Left lung (tissue), 1 donor: ENCODE measurements around the genes TIGAR, FGF23 and VWF.

DNA sequence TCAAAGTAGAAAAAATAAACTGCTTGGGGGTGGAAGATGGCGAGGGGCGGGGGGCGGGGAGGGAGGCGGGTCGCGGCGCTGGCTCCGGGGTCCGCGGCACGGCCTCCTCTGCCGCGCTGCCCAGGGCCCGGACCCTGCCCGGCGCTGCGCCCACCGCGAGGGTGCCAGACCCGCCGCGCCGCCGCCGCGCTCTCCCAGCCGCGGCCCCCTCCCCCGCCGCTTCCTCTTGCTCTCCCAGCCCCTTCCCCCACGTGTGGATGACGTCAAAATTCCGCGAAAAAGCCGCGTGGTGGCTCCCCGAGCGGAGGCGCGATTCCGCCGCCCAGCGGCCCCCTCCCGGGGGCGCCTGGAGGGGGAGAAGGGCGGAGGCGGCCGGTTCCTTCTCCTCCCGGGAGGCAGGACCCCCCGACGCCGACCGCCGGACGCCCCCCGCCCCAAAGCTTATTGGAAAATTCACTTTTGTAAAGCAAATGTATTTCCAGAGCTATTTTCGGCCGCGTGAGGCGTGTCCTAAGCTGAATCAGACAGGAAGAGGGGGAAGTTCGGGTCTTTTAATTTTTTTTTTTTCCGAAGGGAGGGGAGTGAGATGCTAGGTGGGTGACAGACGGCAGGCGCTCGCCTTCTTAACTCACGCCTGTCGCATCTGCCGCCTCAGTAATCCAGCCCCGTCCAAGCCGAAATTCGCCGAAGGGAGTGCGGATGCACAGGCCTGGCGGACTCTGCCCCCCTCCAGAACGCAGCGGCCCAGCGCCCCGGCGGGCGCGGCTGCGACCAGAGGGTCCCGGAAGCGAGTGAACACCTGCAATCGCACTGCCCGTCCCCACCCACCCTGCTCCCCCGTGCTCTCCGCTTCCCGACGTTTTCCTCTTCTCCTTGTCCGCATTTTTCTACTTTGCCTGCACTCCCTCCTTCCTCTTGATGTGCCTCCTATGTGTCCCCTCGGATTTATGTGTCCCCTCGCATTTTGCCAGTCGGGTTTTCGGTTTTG is 4.1 kb upstream of the CCND2 start:
- PRO-cap, result bidirectional peak, plus-strand start at position 276 of the sequence, minus-strand start at position 194 of the sequence; bidirectional peak, plus-strand start at position 732 of the sequence, minus-strand start at position 721 of the sequence

DNA sequence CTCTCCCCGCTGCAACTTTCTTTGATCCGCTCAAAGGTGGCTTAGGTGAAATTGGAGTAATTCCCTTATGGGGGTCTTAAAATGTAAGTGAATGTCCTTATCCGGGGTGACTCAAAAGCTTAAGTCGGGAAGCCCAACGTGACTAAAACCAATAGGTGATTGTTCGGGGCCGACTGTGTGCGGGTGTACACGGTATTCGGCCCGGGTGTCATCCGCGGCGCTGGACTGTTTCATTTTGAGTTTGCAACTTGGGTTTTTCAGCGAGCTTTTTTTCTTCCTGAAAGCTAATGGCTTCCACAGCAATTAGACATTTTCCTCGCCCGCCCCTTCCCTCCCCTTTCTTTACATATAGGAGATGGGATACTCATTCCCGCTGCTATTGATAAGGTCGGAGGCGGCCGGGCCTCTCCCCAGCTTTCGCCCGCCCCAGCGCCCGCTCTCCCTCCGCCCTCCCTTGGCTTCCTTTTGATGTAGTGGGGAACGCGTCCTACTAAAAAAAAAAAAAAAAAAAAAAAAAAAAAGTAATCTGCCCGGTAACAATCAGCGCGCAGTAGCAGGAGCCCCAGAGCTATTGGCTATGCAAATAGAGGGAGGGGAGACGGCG is 1.9 kb upstream of the CCND2 start:
- PRO-cap, result bidirectional peak, plus-strand start outside the sequence, minus-strand start at position 440 of the sequence

- PRO-cap, result no peak
Observed at GRCh38 chr12:4286280-4286497, 12.6 kb downstream of the CCND2 start.

DNA sequence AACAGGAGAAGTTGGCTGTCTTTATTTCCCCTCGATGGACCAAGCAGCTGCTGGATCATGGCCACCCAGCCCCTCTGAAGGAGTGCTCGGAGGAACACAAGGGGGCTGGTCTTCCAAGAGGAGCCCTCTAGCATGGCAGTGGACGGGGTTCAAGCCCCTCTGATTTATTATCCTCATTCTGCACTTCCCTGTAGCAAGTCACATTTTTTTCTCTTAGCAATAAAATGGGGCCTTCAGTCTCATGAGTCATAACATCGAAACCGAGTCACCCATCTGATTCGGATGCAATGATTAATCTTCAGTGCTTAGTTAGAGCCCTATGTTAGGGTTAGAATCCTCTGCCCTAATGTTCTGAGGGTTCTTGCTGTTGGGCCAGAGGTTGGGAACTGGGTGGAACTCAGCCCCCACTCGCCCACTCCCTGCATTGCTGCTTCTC is 14.2 kb downstream of the CCND2 start:
- PRO-cap, result no peak

GRCh38 chr12:4291005-4291268 is 17.4 kb downstream of the CCND2 start:
- PRO-cap, result no peak

GRCh38 chr12:4320858-4321952 is at the start of gene TIGAR:
Gene TIGAR, plus strand, starts transcription at chr12:4321213.
- PRO-cap, result bidirectional peak, plus-strand start at chr12:4321247, minus-strand start at chr12:4320951; unidirectional peak, plus-strand start at chr12:4321405

DNA sequence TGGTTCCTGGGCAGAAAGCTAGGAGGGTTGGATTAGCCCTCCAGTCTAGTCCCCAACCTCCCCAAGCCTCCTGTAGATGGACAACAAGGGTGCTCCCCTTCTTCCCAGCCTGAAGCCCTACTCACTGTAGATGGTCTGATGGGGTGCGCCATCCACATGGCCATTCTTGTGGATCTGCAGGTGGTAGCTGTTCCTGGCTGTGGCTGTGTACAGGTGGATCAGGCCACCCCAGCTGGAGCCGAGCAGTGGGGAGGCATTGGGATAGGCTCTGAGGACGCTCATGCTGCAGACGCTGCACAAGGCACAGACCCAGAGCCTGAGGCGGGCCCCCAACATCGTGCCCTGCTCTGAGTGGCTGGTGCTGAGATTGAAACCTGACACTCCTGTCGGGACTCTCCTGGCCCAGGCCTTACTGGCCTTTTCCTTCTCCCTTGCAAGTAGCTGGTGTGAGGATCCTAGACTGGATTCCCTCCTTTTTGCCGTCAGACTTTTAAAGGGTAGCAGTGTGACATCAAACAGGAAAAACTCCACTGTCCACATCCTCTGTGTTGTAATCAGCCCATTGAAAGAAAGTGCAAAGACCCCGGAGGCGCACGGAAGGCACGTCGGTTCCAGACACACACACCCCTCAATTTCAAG is at the start of gene FGF23:
FGF23 (minus strand) TSS at position 466 of the 639 bp plus-strand sequence.
- PRO-cap, result no peak

- PRO-cap, result no peak
Observed at GRCh38 chr12:5044244-5044484, 485 bp downstream of the KCNA5 start.

GRCh38 chr12:5114737-5115030 is 71.0 kb downstream of the KCNA5 start:
- PRO-cap, result no peak

GRCh38 chr12:5309499-5310230 is 122.2 kb upstream of the NTF3 start:
- PRO-cap, result no peak

- PRO-cap, result no peak
Observed at GRCh38 chr12:5430629-5431046, 1.3 kb upstream of the NTF3 start.

DNA sequence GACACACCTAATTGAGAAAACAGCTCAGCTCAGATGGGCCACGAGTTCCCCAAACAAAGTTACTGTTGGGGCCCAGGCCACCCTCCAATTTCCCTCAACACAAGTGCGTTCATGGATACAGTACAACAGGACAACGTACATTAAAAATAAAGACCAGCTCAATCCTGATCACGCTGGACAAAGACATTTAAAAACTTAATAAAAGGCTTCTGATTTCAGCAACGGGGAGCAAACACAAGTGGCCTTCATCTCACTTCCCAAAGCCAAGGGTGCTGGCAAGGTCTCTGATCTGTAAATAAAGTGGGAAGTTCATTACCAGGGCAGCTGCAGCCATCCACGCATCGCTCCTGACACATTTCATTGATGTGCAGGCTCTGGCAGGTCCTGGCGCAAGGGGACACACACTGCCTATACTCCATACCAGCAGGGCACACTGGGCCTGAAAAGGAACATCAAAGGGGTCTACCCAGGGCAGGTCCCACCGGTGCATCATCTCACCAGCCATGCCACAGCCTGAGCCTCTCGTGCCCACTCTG is 51.1 kb downstream of the VWF start:
- PRO-cap, result no peak

DNA sequence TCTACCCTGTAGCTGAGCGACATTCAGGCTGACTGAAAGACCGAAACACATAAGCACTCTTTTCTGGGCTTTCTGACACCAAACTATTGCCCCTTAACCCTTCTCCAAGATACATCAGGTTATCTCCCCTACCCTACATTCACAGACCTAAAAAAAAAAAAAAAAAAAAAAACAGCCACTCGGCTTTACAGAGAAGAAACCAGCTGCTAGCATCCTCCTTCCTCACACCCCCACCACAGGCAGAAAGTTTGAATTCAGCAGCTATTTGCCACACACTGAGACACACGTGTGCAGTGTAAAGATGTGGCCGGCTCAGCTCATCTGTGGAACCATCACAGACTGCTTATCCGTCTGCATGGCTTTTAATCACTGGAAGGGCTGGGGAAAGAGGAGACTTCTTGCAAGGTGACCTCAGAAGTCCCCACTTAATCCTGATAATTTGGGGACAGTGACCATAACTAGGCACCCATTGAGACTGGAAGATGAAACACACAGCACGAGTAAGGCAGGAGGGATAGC is 50.1 kb downstream of the VWF start:
- PRO-cap, result no peak

DNA sequence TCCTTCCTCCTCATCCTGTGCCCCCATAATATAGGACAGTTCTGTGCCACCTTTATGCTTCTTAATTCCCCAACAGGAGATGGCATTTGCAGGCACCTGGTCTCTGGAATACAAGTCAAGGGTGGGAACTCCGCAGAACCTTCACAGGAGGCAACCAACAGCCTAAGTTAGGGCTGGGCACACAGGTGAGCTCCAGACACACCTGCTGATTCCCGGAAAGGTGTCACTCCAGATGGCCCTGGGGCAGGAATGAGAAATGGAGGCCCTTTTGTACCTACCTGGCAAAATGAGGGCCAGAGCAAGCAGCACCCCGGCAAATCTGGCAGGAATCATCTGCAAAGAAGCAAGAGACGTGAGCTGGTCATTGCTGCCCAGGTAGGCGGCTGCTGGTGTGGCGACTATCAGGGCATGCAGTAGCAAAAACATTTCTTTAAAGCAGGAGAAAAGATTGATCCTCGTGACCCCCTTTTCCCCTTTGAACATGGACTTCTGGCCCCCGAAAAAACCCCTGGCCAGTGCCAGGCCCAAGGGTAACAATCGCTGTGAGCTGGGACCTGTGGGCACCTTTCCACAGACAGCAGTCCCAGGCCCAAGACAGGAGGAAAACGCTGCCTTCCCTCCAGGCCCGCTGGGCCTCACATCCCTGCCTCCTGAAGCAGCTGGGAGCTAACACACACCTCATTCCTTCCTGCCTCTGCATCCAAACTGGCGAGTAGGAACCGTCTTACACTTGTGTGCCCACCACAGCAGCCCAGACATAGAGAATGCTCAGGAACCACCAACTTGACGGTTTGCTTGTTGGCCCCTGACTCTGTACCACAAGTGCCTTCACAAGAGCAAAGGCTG is 1.4 kb downstream of the VWF start:
- PRO-cap, result no peak

DNA sequence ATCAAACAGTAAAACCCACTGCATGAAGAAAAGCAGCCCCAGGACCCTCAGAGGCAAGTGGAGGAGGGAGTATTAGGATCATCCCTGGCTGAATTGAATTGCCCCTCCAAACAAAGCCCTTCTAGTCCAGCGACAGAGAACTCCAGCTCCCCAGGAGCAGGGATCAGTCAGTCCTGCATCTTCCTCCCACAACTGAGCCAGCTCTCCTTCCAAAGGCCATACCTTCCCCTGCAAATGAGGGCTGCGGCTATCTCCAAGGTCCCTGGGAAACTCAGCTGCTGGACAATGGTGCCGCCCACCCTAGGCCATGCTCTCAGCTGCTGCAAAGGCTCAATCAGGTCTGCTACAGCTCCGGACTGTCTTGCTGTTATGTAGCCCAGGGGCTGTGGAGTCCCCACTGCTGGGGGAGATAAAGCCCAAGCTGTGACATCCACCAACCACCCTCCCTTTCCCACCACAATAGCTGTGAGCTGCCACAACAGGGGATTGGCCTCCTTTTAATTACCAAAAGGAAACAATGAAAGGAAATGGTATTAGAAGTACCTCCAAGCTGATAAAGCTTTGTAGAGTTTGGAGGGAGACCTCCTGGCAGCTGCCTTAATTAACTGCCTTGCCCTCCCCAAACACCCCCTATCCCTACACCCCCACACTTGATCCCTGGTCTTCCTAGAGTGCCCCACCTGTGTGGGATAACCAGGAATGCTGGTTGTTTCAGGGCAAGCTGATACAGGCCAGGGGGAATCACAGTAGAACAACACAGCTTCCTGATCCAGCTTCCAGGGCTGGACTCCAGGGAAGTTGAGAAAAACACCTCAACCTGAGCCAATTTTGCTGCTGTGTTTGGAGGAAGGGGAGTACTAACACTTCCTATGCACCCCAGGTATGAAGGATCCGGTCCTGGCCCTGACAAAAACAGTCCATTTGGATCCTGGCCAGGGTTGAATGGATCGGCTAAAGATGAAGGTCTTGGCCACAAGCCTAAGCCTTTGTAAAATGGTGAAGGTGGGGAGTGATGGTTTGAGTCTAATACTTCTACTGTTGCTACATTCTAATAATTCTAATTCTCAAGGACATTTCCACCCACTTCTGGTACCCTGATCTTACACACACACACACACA is at the start of gene VWF:
VWF (minus strand) TSS at position 472 of the 1,119 bp plus-strand sequence.
- PRO-cap, result unidirectional peak, minus-strand start at position 345 of the sequence

DNA sequence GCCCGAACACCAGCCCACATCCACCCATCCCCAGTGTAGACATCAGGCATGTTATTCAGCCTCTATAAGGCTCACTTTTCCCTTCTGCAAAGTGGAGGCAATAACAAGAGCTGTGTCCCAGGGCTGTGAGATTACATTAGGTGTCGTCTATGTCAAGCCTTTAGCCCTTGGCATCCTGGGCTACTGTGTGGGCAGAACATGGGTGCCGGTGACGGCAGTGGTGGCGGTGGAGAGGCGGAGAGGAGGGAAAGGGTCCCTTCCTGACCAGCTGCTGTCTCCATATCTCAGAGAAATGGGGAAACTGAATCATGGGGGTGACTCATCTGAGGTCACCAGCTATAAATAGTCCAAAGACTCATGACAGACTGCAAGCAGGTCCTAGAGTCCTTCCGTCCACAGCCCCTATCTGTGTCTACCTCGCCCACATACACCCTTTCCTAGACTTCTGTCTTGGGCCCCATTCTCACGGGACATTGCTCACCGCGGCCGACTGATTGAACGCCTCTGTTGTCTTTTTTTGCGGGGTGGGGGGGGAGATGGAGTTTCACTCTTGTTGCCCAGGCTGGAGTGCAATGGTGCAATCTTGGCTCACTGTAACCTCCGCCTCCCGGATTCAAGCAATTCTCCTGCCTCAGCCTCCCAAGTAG is 32.4 kb upstream of the CD9 start:
- PRO-cap, result bidirectional peak, plus-strand start at position 460 of the sequence, minus-strand start at position 254 of the sequence

DNA sequence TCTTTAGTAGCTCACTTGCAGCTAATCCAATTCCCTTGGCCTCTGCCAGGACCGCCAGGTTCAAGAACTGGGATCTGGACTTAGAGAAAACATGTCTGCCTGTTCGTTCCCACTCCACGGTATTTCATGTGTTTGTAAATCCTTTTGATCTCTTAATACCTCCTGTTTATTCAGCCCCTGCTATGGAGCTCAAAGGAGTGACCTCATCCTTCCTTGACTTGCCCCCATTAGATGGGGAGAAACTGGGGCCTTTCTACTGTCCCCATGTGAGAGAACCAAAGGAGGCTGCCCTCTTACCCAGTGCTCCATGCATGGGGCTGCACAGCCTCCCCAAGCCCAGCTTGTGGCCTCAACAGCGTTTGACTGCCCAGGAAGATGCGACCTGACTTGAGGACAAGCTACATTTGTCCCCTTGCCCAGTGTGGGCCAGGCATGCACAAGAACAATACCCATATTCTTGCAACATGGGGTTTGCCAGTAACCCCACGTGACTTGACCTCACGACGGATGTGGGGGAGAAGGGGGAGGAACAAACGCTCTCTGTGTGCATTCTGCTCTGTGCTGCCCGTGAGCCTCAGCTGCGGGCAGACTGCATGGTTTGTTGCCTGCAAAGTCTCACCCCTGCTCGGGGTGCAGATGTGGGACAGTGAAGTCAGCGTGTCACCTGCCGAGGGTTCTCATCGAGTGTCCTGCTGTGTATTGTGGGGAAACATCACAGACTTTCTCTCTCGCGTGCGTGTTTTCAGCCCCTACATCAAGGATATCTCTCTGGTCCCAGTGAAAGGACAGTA is 30.4 kb downstream of the CD9 start:
- PRO-cap, result no peak

GRCh38 chr12:6234828-6235977 is 35.0 kb downstream of the CD9 start:
- PRO-cap, result bidirectional peak, plus-strand start at chr12:6235821, minus-strand start at chr12:6235671

GRCh38 chr12:6235978-6236369 is 35.8 kb downstream of the CD9 start:
- PRO-cap, result no peak

DNA sequence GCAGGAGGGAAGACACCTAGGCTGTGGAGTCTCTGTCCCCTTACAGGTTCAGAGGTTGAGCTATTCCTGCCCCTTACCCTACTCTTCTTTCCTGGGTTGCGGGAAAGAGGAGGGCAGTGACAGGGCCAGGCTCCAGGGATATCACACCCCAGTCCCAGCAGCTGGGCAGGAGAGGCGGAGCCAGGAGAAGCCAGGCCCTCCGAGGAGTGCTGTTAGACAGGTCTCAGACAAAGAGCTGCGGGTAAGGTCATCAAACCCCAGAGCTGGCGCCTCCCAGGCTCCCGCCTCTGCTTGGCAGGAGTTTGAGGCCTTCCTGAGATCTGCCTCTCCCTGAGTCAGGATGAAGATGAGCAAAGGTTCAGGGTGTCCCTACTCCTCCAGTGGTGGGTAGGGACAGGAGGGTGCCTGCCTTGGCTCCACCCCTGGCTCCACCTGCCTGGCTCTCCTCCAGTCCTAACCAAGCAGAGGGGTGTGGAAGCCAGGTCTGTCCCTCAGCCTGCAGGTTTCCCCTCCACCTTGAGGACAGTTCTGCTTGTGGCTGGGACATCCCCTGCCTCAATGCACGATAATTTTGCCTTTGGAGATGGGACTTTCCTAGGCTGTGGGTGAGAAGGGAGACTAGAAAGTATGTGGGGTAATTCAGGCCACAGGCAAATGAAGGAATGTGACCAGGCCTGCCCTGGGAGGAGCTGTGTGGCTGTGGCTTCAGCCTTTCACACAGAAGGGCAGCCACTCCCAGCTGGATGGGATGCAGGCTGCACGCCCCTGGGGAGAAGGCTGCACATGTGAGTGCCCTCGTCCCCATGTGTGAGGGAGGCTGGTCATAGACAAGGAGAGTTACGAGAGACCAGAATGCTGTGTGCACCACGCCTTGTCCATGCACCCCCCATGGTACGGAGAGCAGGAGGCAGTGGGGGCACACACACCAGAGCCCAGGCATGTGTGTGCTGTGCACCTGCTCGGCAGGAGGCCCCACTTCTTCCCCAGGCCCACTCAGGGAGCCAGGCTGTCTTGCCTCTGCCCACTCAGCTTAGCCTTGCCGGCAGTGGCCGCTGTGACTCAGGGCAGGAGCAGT is 2.3 kb downstream of the PLEKHG6 start:
- PRO-cap, result no peak